Breast (tissue), 4 donors: ENCODE measurements around a stretch of chr15.

- PRO-cap, 3 experiments = no peak in any of the 3 experiments
- RRBS = no CpG with 5 or more reads among the region's 1 CpG
These were observed 27.9 kb upstream of the FBXL22 start for GRCh38 chr15:63569181-63569696.

- PRO-cap, 3 experiments = peak in 3 of 3 experiments; most common plus-strand start chr15:63600984 (in 1); most common minus-strand start chr15:63600801 (in 2)
- RRBS = no CpG with 5 or more reads among the region's 98 CpGs
These were observed 3.7 kb downstream of the FBXL22 start for GRCh38 chr15:63600642-63601486.

GRCh38 chr15:63708071-63708649, 111.0 kb downstream of the FBXL22 start:
- PRO-cap, 3 experiments = no peak in any of the 3 experiments
- RRBS = no CpG with 5 or more reads among the region's 2 CpGs

- PRO-cap, 3 experiments = no peak in any of the 3 experiments
- RRBS = no CpG with 5 or more reads among the region's 5 CpGs
These were observed 115.4 kb downstream of the FBXL22 start for GRCh38 chr15:63712414-63713130.

DNA sequence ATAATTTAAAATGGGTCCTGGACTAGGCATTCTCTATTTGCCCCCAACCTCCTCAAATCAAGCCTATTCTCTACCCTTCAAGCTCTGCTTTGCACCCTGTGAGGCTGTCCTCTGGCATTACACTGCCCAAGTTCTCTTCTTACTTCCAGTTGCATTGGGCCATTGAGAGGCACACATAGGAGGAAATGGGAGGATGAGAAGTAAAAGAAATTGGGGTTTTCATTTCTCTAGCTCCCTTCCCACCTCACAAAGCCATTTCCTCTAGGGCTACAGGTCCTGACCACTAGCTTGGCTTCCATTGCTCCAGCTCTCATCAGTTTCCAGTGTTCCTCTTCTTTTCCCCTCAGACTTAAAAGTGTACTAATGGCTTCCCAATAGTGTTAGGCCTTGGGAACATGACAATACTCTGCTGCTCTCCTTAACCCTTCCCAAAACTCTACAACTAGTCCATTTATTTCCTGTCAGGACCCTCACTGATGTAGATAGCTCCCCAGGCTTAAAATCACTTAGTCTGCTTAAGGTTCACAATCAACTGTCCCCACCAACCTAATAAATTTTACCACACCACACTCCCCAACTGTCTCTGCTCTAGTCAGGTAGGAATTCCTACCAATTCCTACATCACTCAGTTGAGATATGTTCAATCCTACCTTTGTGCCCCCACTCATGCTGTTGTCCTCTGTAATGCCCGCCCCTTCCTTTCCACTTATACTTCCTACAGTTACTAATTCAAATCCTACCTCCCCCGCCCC, 26.4 kb downstream of the HERC1 start:
- PRO-cap, 3 experiments = no peak in any of the 3 experiments
- RRBS = no CpG with 5 or more reads among the region's 2 CpGs

DNA sequence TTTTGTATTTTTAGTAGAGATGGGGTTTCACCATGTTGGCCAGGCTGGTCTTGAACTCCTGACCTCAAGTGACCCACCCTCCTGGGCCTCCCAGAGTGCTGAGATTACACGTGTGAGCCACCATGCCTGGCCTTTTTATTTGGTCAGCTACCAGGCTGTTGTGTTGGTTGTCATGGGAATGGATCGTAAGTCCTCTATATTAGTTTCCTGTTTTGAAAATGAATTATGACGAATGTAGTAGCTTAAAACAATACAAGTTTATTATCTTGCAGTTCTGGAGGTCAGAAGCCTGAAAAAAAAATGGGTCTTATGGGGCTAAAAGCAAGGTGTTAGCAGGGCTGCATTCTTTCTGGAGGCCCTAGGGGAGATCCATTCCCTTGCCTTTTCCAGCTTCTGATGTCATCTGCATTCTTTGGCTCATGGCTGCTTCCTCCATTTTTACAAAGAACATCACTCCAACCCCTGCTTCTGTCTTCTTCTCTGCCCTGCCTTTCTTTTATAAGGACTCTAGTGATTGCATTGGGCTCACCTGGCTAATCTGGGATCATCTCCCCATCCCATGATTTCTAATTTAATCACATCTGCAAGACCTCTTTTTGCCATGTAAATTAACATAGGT, 25.2 kb upstream of the HERC1 start:
- PRO-cap, 3 experiments = no peak in any of the 3 experiments
- RRBS = no CpG with 5 or more reads among the region's 3 CpGs

DNA sequence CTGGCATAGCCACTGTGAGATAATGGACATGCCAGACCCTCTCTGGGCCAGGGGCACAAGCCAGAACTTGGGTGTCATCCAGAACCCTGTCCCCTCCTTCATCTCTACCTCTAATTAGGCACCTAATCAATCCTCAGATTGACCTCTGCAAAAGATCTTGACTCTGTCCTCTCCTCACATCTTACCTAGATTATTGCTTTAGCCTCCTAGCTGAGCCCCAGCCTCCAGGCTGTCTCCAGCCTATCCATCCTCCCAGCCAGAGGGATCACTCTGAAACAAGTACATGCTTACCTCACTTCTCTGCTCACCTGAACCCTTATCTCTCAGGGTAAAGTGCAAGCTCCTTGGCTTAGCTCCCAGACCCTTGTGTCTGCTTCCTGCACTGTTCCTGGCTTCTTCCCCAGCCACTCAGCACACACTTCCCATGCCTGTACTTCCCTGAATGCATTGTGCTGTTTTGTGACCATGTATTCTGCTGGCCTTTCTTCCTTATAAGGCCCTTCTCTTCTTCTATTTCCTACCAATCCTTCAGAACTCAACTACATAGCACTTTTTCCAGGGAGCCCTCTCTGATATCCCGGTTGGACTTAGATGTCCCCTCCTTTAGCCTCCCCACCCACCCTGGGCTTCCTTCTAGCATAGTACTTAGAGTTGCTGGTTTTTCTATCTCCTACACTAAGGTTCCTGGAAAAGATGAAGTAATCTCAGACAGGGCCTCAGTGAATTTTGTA, 76.2 kb downstream of the DAPK2 start:
- PRO-cap, 3 experiments = no peak in any of the 3 experiments
- RRBS = no CpG with 5 or more reads among the region's 1 CpG

GRCh38 chr15:64247962-64248334, 85.1 kb upstream of the PPIB start:
- PRO-cap, 3 experiments = no peak in any of the 3 experiments
- RRBS = no CpG with 5 or more reads among the region's 1 CpG

GRCh38 chr15:64682675-64683748, 92.4 kb downstream of the RBPMS2 start:
- PRO-cap, 3 experiments = no peak in any of the 3 experiments
- RRBS = no CpG with 5 or more reads among the region's 4 CpGs

DNA sequence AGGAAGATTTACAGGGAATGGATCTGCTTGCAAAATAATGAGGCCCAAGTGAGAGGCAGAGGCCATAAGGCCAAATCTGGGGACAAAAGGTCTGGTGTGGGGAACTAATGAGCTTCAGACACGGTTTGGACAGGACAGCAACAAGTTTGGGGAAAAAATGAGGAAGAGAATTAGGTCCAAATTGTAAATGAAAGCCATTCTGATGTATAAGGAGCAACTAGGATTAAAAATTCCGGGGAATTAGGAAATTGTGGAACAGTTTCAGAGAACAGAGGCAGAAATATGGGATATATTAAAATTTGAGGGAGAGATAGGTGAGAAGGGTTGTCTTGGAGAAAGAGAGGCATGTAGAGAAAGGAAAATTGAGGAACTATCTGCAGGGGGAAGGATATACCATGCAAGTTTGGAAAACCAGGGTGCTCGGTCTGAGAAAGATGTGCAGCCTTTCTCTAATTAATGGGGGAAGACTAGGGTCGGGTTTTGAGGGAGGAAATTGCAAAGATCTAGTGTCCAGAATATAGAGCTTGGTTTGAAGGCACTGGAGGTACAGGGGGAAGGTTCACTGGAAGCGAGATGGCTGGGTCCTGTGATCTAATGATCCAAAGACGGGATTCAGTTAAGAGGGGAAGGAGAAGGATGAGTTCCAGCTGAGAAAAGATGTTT, 73.7 kb downstream of the RBPMS2 start:
- PRO-cap, 3 experiments = no peak in any of the 3 experiments
- RRBS = no CpG with 5 or more reads among the region's 6 CpGs

GRCh38 chr15:64816445-64816912, 9.0 kb downstream of the PIF1 start:
- PRO-cap, 3 experiments = no peak in any of the 3 experiments
- RRBS = no CpG with 5 or more reads among the region's 14 CpGs

DNA sequence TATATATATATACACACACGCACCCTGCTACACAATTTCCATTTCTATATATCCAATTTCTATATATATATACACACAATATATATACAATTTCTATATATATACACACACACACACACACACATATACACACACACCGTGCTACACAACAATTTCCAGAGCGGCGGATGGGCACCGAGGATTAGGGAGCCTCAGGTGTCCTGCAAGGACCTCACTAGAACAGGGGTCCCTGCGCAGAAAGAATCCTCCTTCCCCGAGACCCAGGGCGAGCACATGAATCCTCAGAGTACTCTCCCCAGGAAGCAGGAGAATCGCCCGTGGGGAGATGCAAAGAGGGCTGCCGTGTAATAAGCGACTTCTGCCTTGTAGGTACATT, 563 bp downstream of the PIF1 start:
- PRO-cap, 3 experiments = no peak in any of the 3 experiments
- RRBS = no CpG with 5 or more reads among the region's 12 CpGs

- PRO-cap, 3 experiments = no peak in any of the 3 experiments
- RRBS = no CpG with 5 or more reads among the region's 10 CpGs
These were observed 995 bp upstream of the PLEKHO2 start for GRCh38 chr15:64840697-64841142.

GRCh38 chr15:64842039-64842434, 322 bp downstream of the PLEKHO2 start:
- PRO-cap, 3 experiments = no peak in any of the 3 experiments
- RRBS = 5% methylated on average over 1 of the region's 24 CpGs

GRCh38 chr15:64844415-64845786, 3.2 kb downstream of the PLEKHO2 start:
- PRO-cap, 3 experiments = peak in 1 of 3 experiments; most common plus-strand start chr15:64845368 (in 1)
- RRBS = no CpG with 5 or more reads among the region's 13 CpGs

- PRO-cap, 3 experiments = no peak in any of the 3 experiments
- RRBS = no CpG with 5 or more reads among the region's 8 CpGs
These were observed 12.2 kb downstream of the PLEKHO2 start for GRCh38 chr15:64853633-64854666.

DNA sequence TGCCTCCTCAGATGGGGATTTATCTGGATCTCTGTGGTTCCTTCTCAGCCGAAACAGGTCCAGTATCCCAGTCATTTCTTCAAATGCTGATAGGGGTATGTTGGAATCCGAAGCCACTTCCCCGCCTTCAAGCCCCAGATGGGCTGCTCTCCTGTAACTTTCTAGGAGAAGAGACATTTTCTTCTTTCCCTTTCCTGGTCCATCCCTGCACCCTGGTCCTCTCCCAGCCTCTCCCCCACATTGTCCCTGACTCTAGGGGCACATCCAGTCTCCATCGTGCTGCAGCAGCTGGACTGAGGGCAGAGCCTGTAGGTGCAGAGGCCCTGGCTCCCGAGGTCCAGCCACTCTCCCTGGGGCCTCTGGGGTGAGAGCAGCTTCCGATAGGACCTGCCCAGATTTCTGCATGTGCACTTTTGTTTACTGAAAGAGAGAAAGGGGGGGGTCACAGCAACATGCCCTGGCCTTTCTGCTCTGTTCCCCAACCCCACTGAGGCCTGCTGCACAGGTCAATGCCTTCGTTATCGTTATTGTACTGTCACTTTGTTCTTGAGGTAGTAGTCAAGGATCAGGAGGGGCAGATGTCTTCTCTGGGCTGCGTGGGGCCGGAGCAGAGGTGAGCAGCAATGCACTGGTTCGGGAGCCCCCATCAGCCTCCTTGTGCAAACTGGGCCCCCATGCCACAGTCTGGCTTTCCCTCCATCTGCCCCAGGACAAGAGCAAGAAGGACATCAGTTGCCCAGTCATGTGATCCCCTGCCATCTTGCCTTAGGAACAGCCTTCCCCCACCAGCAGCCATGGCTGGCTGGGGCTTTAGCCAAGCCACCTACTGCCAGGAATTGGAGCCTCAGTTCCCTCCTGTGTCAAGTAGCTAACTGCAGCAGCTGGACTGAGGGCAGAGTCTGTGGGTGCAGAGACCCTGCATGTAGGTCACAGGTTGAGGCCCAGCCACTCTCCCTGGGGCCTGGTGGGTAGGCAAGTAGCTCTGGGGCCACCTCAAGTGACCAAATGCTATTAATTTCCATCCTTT, 25.4 kb downstream of the PLEKHO2 start:
- PRO-cap, 3 experiments = peak in 1 of 3 experiments; most common plus-strand start position 427 of the sequence (in 1)
- RRBS = no CpG with 5 or more reads among the region's 11 CpGs

GRCh38 chr15:64872969-64873489, 31.3 kb downstream of the PLEKHO2 start:
- PRO-cap, 3 experiments = no peak in any of the 3 experiments
- RRBS = no CpG with 5 or more reads among the region's 4 CpGs

DNA sequence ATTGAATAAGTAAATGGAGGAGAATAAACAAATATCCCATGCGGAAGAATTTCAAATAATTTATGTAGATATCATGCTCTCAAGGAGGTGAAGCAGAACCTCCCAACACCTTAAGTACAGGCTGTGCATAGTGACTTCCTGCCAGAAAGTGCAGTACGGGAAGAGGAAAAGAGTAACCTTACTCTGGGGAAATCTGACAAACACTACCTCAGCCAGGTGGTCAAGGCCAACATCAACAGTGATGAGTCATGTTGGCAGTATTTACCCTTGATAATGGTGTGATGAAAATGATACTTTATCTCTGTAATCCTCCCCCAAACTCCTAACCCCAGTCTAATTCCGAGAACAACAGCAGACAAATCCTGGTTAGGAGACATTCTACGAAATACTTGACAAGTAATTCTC, 26.4 kb downstream of the ANKDD1A start:
- PRO-cap, 3 experiments = no peak in any of the 3 experiments
- RRBS = no CpG with 5 or more reads among the region's 4 CpGs

DNA sequence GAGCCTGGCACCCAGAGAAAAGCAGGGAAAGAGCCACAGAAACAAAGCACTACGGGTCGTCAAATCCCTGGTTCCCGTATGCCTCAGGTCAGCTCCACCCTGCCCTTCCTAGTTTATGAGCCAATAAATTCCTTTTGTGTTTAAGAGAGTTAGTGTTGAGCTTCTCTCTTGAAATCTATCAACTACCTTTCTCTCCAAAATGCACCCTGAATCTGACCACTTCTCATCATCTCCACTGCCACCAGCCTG, 2.2 kb upstream of the SLC51B start:
- PRO-cap, 3 experiments = no peak in any of the 3 experiments
- RRBS = no CpG with 5 or more reads among the region's 3 CpGs